Metastatic Breast Carcinoma in the Ovary (tissue), 3 donors: ENCODE measurements around a stretch of chr6.

GRCh38 chr6:161171977-161172406 is 101.9 kb downstream of the AGPAT4 start:
- PRO-cap, 3 experiments, result no peak in any of the 3 experiments

- PRO-cap, 3 experiments, result no peak in any of the 3 experiments
These were observed 87.5 kb downstream of the AGPAT4 start for GRCh38 chr6:161186098-161186971.

GRCh38 chr6:161194285-161194866 is 79.5 kb downstream of the AGPAT4 start:
- PRO-cap, 3 experiments, result no peak in any of the 3 experiments

GRCh38 chr6:161218165-161218474 is 55.7 kb downstream of the AGPAT4 start:
- PRO-cap, 3 experiments, result no peak in any of the 3 experiments

GRCh38 chr6:161242862-161243845 is 30.7 kb downstream of the AGPAT4 start:
- PRO-cap, 3 experiments, result no peak in any of the 3 experiments

DNA sequence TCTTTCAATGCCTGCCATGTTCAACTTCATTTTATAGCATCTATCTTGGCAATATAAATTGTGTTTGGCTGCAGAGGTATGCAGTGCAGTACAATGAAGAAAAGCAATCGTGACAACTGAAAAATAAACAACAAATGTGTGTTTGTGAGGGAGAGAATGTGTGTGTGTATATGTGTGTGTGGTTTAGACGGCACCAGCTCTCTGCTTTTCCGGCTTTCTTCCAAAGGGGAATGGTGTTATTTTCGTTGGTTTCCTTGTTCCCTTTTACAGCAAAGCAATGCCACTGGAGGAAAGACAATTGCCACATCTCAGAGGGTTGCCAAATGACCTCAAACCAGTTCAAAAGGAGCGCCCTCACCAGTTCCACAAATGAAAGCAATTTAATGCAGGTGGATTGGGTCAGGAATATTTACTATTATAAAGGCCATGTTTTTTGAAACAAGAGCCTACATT is 587.2 kb downstream of the PRKN start:
- PRO-cap, 3 experiments, result no peak in any of the 3 experiments

GRCh38 chr6:163191358-163192401 is 222.8 kb upstream of the QKI start:
- PRO-cap, 3 experiments, result no peak in any of the 3 experiments

DNA sequence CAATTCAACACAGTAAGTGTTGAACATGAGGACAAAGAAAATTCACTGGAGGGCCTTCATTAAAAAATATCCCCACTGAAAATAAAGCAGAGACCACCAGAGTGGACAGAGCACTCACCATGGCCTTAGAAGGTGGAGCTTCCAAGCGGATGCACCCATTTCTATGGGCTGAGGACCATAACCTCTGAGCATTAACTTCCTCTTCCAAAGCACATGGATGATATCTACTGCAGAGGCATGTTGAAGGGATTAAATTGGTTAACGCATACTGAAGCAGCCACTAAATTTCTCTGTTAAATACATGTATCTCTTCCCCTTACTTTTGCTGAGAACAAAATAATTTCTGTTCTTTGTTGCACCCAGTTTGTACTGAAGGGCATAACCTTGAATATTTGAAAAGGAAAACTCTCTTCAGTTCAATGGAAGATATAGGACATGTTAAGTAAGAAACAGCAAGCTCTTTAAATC is 204.1 kb upstream of the QKI start:
- PRO-cap, 3 experiments, result no peak in any of the 3 experiments

GRCh38 chr6:163264246-163264860 is 150.2 kb upstream of the QKI start:
- PRO-cap, 3 experiments, result no peak in any of the 3 experiments

- PRO-cap, 3 experiments, result peak in 2 of 3 experiments; most common minus-strand start chr6:163356561 (in 2)
These were observed 58.2 kb upstream of the QKI start for GRCh38 chr6:163356052-163356979.

DNA sequence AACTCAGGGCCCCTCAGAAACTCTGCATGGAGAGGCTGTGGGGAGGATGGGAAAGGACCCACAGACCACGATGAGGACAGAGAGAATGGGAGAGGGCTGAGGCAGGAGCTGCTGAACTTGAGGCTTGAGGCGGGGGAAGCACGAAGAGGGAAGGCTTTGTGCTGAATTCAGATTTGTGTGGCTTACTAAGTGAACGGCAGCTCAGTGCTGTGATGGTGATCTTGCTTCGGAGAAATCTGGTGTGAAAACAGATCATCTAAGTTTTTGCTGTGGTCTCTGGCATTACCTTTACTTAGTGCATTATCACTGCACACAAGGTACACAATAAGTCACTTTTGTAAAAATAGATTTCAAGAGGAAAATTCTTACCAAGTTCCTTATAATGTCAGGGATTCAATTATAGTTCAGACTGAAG is 10.9 kb upstream of the QKI start:
- PRO-cap, 3 experiments, result no peak in any of the 3 experiments

DNA sequence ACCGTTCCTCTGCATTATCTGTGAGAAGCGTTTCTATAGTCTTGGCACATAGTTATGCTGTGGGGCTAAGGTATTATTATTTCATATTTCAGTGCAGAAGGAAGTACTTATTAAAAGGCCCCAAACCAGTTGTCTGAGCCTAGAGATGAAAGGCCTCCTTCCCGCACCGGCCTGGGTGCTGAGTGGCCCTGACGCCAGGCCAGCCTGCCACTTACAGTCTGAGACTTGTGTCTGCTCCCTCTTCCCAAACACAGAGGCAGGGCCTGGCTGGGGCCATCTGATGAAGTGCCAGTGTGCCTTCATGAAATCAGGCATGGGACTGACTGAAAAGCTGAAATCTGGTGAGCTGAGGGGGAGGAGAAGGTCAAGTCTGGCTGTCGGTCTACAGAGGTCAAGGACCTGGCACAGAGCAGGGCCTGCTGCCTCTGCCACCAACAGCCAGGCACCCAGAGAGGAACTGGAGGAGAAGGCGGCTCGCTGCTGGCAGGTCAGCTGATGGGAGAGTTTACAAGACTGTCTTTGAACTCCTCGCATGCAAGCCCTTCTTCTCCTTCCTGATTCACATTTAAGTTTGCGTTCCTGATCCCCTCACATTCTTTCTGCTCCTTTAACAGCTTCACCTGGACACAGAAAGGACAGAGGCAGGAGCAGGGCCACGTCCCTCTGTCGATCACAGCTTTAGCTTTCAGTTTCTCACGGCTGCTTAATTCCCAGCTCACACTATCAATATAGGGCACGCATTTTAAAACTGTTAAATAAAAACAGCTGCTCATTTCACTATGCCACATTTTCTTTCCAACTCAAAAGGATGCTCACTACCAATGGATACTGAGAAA is 8.7 kb upstream of the QKI start:
- PRO-cap, 3 experiments, result peak in 3 of 3 experiments; most common plus-strand start position 564 of the sequence (in 3); most common minus-strand start position 436 of the sequence (in 1)

GRCh38 chr6:163415575-163416290 is 1.2 kb downstream of the QKI start:
- PRO-cap, 3 experiments, result peak in 3 of 3 experiments; most common plus-strand start chr6:163416119 (in 2); most common minus-strand start chr6:163416008 (in 3)

DNA sequence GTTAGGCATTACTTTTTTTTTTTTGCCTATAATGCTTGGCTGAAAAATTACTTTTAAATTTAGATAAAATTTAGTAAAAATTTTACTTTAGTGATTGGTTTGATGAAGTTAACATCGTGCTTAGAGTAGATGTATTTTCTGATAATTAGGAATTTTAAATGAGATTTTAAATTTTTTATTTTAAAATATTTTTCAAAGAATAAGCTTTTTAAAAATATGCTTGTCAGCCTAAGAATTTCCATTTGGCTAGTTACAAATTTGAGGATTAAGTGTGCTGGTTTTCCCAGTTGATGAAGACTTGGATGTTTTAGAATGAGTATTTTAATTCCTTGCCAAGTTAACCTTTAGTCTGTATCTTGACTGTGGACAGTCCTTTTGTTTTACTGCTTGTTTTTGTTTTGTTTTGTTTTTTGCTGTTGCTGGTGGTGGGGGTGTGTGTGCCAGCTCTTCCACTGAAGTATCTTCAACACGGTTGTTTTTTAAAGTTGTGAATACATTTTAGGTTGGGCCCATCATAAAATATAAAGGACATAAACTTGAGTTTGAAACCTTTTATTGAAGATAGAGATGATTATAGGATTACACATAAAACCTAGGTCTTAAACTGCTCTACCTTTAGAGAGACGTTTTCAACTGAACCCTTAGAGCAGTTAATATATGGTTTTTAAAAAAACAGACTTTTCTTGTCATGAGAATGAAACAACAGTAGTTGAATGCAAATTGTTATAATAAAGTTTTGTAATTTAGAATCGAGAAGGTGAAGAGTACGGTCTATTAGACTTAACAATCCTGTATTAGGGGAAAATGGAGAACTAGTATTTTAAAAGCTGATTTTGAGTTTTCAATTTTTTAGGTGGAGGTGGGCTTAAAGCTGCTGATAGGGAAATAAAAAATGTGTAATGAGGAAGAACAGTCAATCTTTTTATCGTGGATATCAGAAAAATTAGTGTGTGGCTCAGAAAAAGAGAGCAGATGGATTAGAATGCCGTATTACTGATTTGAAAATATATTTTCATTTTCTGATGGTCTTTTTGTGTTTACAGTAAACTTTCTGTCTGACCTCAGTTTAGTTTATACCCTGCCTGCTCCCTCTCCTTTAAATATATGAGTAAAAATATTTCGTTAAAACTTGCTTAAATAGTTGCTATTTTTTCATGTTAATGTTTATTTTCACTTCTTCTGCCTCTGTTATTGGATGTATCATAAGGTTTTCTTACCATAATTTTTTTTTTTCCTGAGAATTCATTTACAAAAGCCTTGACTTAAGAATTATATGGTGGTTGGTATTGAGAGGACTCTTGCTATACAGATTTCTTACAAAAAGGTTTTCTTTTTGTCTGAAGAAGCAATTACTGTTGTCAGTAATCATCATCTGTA is 4.1 kb downstream of the QKI start:
- PRO-cap, 3 experiments, result no peak in any of the 3 experiments

GRCh38 chr6:163466117-163467198 is 51.9 kb downstream of the QKI start:
- PRO-cap, 3 experiments, result no peak in any of the 3 experiments

DNA sequence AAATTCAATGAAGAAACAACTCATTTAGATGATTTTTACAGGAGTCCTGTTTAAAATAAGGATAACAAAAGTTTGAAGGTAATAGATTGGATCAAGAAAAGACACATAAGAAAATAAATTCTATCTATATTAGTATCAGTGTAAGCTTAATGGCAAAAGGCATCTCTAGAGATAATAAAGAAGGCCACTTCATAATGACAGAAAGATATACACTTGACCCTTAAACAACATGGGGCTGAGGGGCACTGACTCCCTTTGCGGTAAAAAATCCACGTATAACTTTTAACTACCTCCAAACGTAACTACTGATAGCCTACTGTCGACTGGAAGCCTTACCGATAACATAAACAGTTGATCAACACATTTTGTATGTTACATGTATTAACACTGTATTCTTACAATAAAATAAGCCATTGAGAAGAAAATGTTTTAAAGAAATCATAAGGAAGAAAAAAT is 57.3 kb downstream of the QKI start:
- PRO-cap, 3 experiments, result no peak in any of the 3 experiments

GRCh38 chr6:163474306-163474924 is 59.9 kb downstream of the QKI start:
- PRO-cap, 3 experiments, result no peak in any of the 3 experiments

DNA sequence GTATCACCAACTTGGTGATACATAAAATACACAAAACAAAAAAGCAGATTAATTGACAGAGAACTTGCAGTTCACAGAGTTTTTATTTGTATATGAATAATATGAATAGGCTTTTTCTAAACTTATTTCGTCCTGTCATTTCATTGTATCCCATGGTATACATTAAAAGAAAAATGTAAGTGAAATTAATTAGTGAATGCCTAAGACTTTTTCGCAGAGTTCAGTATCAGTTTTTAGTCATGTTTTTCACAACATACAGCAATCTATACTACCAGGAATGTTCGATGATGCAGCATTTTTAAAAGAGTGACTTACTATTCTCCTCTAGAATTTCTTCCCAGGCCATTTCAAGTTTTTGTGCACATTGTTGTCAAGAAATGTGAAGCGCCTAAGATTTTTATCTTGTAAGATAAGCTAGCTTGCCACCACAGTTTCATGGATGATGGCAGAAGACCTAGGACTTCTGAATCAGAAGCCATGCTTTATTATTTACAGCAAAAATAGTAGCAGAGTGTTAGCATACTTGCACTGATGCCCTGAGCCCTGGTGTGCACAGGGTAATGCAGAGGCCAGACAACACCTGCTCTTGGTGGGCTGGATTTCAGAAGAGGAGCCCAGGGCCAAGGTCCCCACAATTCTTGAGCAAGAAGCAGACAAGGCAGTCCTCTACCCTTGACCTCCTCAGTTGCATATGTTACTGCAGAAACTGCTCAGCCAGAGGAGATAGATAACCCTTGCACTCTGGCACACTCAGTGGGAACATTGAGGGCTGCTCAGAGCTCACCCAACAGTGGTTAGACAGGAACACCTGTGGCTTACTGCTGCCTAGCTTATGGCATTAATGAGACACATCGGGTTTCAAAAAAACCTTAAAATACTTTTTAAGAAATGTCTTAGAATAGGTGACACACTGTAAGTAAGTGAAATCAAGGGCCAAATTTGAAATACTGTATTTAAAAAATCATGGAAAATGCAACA is 99.1 kb downstream of the QKI start:
- PRO-cap, 3 experiments, result no peak in any of the 3 experiments

DNA sequence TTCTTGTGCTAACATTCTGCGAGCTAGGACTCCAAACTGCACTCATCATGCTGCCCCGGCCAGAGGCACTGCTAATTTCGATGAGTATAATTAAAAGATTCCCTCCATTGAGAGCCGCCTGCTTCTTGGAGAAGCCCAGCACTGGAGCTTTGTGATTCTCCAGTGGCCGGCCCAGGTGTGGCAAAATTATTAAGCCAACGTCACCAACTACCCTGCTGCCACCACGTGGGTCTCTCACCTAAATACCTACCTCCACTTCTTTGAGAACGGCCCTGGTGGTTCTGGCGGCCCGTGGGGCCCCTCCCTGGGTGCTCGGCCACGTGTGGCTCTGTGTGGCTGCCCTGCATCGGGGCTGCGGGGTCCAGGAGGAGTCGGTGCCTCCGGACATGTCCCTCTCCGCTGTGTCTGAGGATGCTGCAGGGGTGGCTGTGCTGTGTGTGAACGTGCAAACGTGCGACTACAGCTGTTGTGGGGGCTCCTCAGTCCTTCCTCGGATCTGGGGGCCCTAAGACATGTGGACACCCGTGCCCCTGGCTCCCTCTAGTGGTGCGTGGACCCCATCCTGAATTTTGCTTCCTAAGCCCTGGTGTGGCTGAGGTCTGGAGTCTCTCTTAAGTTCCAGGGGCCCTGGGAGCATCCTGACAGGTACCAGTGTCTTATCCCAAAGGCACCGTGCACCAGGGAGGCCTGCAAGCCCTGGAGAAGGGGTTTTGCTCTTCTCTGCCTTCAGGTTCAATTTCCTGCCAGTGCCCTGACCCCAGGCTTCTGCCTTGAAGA is 691.8 kb downstream of the QKI start:
- PRO-cap, 3 experiments, result no peak in any of the 3 experiments

DNA sequence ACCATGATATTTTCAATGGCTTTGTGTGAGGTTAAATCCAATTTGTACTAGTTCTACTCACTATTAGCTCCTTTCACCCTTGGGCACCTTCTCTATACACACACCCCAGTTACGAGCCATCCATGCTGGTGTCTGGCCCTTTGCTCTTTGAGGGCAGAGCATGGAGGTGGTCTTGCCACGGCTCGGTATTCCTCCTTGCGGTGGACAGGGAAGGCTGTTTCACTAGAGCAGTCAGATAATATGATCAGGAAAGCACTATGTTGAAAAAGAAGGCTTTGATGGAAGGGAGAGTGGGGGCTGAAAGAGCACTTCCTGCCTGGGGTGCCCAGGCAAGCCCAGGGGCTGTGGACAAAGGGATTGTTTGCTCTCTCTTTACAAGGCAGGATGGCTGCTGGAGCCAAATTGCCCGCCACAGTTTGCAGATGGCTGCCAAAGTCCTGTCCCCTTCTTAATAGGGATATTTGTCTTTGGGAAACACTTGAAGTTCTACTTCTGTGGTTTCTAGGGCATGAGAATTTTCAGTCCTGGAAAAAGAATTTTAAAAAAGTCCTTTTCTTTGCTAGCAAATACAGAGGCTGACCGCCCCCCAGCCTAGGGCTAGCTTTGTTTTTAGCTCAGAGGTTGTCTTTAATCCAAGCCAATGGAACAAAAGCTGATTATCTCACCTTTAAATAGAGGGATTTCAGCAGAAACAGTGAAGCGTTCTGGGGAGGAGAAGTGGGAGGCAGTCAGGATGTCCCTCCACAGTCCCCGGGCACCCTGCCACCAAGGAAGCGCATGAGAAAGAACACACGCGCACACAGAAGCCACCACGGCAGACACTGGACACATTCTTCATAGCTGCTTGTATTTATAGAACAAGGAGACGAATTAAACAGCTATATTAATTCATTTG is 736.6 kb downstream of the QKI start:
- PRO-cap, 3 experiments, result no peak in any of the 3 experiments